Glomerular endothelial cell (primary cell): ENCODE results near the gene CCT6B.

GRCh38 chr17:32308307-32308721, 33.7 kb downstream of the C17orf75 start:
- RAMPAGE, long total RNA = no peak

- RAMPAGE, long total RNA = no peak
Measured at GRCh38 chr17:32358925-32359289, 8.9 kb downstream of the ZNF207 start.

DNA sequence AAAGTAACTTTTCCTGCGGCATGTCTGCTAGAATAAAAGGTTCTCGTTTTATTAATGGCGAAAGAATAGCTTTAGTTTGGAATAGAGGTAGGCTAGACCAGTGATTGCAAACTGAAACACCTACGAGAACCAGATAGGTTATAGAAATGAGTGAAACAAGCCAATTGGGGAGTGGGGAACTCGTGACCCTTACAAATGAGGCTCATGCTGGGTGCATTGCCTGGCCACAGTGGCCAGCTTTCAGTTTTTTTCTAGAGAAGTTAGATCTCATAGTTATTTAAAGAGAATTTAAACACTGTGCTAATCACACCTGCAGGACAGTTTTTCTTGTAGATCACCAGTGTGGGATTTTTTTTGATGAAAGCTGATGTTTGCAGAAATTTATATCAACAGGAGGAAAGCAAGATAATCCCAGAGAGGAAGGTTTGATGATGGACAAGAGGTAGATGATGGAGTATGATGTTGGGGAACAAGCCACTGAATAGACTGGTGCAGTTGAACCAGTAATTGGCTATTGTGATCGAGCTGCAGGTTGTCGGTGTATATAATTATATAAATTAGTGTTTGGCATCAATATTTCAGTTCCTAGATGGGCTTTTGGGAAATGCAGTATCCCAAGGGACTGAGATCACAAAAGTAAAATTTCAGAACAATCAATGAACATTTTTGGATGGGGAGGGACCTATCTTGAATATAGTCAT, 36.5 kb downstream of the ZNF207 start:
- RAMPAGE, long total RNA = no peak

DNA sequence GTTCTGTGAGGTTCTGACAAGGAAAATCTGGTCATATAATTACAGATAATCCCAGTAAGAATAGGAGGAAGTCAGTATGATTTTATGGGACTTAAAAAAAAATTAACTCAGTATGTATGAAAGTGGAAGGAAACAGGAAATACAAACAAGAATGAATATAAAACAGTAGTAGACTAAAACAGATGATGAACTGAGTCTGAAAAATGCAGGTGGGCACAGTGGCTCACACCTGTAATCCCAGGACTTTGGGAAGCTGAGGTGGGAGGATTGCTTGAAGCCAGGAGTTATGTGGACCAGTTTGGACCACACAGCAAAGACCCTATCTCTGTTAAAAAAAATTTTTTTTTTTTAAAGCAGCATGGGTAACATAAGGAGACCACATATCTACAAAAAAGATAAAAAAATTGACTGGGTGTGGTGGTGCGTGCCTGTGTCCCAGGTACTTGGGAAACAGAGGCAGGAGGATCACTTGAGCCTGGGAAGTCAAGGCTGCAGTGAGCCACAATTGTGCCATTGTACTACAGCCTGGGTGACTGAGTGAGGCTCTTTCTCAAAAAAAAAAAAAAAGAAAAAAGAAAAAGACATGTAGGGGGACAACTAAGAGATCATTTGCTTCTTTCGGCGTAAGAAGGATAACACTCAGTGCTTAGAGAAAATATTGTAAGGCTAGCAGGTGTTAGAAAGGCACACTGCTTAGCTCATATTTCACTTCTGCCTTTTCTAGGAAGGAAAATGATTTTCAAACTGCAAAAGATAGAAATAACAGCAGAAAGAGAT, 6.4 kb downstream of the PSMD11 start:
- RAMPAGE, long total RNA = no peak

DNA sequence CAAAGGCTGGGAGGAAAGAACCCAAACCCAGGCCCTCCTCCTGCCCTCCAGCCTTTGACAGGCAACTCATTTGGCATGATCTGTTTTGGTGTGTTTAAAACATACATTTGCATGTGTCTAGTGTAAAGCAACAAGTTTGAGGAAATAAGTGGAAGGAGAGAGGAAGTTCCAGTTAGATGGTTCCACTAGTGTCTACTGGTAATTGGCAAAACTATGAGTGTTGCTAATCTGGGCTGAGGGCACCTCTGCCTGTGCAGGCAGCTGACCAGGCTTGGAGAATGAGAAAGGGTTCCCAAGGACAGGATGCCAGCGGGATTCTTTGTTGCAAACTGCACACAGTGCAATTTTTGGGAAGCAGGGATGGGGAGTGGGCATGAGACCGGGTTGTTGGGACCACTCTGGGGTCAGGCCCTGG, 6.1 kb downstream of the CDK5R1 start:
- RAMPAGE, long total RNA = no peak

DNA sequence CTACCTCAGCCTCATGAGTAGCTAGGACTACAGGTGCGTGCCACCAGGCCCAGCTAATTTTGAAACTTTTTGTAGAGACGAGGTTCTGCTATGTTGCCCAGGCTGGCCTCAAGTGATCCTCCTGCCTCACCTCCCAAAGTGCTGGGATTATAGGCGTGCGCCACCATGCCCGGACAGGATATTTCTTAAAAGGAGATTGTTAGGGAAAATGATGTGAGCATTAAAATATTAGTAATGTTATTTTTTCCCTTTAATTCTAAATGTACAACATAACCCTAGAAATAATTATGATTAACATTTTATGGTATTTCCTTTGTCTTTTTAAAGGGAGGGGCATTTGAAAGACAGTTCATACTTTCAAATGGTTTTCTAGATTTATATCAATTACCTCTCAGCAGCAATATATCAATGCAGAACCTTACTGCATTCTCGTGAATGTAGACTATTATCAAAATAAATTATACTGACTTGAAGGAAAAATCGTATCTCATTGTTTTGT, 75.8 kb downstream of the CDK5R1 start:
- RAMPAGE, long total RNA = no peak

- RAMPAGE, long total RNA = no peak
Measured at GRCh38 chr17:32794394-32795178, 82.3 kb downstream of the MYO1D start.

DNA sequence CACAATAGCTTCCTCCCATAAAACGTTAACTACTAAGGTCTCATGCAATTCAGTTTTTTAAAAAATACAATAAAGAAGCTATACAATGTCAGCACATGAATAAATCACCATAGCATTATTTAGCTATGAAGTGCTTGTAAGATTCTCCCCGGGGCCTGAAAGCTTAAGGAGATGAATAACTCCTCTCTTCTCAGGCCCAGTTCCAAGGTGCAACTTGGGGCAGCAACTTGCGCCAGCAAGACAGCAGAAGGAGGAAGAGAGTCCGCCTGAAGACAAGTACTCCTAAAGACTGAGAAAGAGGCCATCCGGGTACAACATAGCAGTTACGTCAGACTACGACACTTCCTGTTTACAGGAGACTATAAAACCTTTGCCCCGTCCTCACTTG, 81.4 kb downstream of the MYO1D start:
- RAMPAGE, long total RNA = no peak

DNA sequence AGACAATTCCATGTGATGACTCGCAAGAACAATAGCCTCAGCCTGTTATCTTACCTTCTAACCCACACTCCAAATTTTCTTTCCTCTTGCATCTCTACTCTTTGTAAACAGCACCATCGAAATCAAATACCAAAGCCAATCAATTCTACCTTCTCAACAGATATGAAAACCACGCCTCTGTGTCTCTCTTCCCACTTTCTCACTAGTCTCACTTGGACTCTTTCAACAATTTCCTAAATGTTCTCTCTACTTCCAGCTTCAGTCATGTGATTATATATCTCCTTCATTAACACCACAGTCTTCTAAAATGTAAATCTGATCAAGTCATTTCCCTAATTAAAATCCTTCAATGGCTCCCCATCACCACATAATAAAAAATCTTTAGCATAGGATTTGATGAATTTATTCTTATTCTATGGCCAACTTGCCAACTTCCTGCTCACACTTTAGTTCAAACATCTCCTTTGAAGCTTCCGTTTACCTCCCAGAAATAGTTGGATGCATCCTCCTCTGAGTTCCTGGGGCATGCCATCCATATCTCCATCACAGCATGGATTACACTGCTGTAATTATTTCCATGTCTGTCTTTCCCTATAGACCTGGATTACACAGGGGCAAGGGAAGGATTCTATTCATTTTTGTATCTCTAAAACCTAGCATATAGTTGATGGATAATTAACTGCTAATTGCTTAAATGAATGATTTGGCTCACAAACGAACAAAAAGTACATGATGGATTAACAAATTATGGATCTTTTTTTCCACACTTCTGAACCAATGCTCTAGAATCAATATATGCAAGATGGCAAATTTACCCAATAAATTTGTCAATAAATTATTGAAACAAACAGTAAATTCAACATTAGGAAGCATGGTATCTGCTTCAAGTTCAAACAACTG, 23.7 kb downstream of the MYO1D start:
- RAMPAGE, long total RNA = no peak

DNA sequence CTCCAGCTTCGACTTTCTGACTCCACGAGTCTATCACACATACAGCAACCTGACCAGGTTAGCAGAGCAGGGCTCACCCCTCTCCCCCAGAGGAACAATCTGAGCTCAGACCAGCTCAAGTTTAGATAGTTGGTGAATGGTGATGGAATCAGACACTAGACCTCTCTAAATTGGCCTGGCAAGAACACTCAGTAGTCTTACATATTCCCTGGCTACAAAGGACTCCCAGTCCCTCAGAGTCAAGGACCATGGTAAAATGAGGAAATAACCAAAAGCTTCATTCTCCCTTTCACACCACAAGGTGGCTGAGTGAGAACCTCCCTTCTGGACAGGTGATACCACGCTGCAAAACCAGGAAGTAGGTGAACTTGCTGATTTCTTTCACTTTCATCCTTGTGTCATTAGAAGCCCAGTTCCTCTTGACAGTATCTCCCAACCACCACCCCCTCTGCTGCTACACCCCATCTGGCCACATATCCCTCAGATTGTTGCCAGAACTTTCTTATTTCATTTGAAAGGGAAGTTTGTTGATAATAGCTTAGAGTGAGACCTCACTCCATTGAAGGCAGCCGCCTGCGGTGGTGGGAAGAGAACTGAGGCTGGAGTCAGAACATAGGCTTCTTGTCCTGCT, 290.7 kb upstream of the CCL2 start:
- RAMPAGE, long total RNA = no peak

DNA sequence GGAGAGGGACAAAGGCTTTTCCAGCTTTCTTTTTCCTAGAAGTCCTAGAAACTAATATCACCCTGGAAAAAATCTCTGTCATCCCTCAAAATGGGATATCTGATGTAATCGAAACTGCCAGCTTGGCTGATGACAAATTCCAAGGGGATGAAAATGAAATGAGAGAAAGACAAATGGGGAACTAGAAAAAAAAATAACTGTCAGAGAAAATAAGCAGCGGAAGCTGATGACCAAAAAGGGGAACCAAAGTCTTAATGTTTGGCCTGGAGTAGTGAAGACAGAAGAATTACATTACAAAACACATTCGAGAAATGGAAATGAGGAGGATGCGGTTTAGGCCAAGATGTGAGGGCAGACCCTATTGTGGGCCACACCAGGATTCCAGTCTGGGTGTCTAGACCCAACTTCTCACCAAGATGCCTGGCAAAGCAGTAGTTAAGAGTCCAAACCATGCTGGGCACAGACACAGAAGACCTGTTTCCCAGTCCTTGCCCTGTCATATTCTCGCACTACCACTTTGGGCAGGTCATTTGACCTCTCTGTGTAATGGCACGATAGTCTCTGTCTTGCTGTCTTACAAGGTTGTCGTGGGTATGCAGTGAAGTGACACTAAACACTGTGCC, 12.5 kb upstream of the CCL2 start:
- RAMPAGE, long total RNA = no peak

- RAMPAGE, long total RNA = no peak
Measured at GRCh38 chr17:34387011-34387748, 24.1 kb upstream of the CCL1 start.

DNA sequence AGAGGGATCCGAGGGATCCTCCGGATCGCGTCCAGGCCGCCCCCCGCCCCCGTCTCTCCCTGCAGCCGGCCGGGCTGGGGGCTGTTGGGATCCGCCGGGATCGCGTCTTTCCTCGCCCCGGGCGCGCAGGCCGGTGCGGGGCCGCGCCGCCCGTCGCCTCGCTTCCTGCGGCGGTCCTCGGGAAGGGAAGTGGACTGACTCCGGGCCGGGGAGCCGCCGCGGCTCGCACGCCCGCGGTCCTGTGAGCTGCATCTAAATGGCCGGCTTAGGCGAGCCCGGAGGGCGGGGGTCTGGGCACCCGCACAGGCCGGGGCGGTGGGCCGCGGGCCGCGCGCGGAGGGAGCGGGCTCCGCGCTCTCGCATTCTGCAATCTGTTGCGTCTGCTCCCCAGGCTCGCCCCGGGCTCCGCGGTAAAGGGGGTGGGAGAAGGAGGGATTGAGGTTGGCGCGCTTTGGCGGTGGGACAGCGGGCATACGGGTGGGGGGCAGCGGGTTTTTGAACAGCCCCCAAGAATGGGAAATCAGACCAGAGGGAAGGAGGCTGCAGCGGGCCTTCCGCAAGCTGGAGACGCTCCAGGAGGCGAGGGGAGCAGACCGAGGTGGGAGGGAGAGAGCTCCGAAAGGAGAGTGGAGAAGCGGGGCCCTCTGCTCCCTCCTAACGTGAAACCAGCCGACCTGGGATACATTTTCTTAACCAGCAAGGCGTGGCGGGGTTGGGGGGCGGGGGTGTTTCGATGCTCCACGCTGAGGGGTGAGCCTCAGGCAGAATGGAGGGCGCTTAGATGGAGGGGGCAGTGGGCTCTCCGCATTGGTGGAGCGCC, 2.3 kb downstream of the TMEM132E start:
- RAMPAGE, long total RNA = no peak

- RAMPAGE, long total RNA = start-site peak on the plus strand at chr17:34961557-34961569, 17 and 26 reads in 2 replicates
Measured at GRCh38 chr17:34960903-34961709, at the start of gene CCT6B. CCT6B (minus strand) TSS chr17:34961460.

DNA sequence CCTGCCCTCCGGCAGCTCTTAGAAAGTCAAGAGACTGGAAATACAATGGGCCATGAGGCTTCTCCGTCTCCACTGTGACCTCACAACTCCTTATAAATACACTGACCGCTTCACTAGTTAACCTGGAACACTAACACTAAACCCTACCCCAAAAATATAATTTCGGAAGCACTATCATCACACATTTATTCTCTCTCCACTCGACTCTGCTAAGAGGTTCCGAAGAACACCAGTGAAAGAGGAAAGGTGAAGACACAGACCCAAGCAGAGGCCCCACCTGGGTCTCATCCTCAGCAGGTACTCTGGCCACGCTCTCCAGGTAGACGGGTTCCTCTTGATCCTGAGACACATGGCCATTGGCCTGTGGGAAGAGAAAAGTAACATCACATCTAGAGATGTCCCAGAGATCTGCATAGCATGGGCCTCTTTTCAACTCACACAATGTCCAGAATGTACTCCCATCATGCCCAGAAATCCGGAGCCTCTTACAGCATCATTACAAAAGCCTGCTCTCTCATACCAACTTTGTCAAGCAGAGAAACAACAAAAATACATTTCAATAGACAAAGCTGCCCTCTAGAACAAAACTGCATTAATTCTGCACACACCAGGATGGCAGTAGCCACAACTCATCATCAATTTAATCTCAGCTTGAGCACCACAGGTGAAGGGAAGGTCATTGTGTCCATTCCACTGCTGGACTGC, 37.1 kb downstream of the LIG3 start:
- RAMPAGE, long total RNA = no peak

GRCh38 chr17:35084988-35085373, 21.5 kb upstream of the RFFL start:
- RAMPAGE, long total RNA = no peak

DNA sequence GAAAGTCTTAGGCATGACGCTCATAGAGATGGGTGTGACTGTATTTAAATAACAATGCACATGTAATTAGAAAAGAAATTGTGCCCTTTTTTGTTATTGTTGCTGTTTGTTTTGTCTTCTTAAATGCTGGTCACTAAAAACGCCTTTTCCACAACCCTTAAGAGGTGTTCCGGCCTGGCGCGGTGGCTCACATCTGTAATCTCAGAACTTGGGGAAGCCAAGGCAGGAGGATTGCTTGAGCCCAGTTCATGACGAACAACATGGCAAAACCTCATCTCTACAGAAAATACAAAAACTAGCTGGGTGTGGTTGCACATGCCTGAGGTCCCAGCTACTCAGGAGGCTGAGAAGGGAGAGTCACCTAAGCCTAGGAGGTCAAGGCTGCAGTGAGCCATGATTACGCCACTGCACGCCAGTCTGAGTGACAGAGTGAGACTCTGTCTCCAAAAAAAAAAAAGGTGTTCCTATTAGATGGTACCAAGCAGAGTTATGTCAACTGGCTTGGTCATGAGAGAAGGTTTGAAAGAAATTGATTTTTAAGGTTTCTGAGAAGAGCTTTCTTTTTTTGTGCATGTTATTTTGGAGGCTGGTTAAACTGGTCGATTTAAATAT, 23.5 kb upstream of the RFFL start:
- RAMPAGE, long total RNA = no peak

GRCh38 chr17:35088938-35089607, 25.6 kb upstream of the RFFL start:
- RAMPAGE, long total RNA = no peak

DNA sequence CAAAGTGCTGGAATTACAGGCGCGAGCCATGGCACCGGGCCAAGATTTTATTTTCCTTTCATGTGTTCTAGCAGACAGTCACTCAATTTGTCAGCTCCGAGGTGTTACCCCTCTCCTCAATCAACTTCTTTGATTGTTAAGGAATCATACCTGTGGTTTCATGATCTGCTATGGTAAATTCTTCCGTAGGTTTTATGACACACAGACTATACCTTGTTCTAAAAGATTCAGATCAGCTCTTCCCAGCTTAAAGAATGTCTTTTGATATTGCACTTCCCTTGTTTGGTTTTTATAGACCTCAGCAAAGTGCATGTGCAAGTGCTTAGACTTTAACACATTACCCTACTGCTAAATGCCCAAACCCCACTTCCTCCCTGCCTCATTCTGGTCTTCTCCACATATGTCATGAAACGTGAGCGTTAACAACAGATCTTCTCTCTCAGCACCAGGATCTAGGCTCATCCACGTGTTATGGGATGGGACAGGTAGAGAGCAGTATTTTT, 13.1 kb downstream of the UNC45B start:
- RAMPAGE, long total RNA = no peak

DNA sequence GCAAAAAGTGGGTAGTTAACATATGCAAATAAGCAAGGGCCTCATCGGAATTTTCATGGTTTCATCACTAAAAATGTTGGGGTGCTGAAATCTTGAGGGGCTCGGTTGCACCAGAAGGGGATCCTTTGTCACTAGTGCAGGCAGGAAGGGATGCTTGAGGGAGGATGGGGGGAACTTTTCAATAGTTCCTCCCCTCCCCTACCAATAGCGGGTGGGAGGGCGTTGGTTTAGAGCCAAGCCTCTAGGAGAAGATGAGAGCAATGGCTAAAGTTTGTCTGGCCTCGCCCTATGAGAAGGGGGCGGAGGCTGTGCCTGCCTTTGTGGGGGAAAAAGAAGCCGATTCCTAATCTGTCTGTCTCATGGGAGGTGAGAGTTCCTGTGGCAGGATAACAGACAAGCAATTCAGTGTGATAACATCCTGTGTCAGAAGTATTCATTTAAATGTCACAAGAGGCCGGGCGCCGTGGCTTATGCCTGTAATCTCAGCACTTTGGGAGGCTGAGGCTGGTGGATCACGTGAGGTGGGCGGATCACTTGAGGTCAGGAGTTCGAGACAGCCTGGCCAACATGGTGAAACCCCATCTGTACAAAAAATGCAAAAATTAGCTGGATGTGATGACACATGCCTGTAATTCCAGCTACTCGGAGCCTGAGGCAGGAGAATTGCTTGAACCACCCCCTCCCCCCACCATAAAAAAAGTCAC, 1.5 kb downstream of the SLFN5 start:
- RAMPAGE, long total RNA = no peak